Psoas muscle (tissue), 2 donors: ENCODE data around the genes CCDC190, POGK and ILDR2.

GRCh38 chr1:162860828-162861376 is at the start of gene CCDC190:
Gene CCDC190 (minus strand): TSS chr1:162861175.
- PRO-cap, 2 experiments, result no peak in any of the 2 experiments

DNA sequence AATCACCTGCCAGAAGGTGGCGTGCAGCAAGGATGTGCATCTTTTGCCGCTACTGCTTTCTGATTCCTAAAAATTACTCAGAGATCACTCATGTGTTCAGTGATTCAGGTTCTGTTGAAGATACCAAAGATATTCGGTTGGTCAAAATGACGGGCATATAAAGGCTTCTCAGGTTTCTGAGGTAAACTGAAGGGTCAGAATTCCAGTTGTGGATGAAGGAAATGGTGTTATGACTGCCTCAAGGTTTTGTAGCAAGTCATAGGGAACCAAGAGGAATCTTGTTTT is 2.7 kb downstream of the RGS4 start:
- PRO-cap, 2 experiments, result no peak in any of the 2 experiments

DNA sequence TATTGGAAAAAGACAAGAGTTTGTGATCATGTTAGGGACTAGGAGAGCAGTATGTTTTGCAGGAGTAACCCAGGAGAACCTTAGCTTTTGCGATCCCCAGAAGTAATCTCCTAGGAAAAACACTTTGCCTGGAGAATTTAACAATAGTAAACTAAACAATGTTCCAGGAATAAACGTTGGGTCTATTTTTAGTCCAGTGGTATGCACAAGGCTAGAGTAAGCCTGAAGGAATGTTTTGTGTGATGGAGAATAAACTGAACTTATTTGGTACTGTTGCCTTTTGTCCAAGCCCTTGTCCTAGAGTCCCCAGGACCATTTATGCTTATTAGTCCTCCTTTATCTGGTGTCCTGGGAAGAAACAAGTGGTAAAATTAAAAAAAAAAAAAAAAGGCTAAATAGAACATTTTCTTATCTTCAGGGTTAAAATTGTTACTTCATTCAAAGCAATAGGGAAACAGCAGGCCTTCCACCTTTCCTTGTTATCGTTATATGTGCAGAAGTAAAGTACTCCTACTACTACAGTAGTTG is 28.7 kb upstream of the RGS5 start:
- PRO-cap, 2 experiments, result no peak in any of the 2 experiments

DNA sequence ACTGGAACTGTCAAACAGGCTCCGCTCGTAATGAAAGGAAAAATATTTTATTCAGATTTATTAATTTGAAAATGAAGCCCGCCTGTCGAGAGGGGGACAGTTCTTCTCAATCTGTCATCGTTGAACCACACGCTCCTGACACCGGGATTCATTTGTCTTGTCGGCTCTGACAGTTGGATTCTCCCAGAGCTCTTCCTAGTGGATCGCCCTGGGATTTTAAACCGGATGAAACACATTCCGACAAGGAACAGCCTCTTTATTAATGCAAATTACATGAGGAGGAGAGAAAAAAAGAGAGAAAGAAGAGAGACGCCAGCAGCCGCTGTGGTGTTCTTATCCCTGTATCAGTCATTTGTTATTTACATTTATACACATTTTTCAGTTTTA is 238.2 kb upstream of the PBX1 start:
- PRO-cap, 2 experiments, result no peak in any of the 2 experiments

- PRO-cap, 2 experiments, result no peak in any of the 2 experiments
Measured at GRCh38 chr1:164459009-164459456, 100.0 kb upstream of the PBX1 start.

GRCh38 chr1:164563288-164563855 is 4.4 kb downstream of the PBX1 start:
- PRO-cap, 2 experiments, result no peak in any of the 2 experiments

- PRO-cap, 2 experiments, result no peak in any of the 2 experiments
Measured at GRCh38 chr1:164608372-164608776, 49.4 kb downstream of the PBX1 start.

DNA sequence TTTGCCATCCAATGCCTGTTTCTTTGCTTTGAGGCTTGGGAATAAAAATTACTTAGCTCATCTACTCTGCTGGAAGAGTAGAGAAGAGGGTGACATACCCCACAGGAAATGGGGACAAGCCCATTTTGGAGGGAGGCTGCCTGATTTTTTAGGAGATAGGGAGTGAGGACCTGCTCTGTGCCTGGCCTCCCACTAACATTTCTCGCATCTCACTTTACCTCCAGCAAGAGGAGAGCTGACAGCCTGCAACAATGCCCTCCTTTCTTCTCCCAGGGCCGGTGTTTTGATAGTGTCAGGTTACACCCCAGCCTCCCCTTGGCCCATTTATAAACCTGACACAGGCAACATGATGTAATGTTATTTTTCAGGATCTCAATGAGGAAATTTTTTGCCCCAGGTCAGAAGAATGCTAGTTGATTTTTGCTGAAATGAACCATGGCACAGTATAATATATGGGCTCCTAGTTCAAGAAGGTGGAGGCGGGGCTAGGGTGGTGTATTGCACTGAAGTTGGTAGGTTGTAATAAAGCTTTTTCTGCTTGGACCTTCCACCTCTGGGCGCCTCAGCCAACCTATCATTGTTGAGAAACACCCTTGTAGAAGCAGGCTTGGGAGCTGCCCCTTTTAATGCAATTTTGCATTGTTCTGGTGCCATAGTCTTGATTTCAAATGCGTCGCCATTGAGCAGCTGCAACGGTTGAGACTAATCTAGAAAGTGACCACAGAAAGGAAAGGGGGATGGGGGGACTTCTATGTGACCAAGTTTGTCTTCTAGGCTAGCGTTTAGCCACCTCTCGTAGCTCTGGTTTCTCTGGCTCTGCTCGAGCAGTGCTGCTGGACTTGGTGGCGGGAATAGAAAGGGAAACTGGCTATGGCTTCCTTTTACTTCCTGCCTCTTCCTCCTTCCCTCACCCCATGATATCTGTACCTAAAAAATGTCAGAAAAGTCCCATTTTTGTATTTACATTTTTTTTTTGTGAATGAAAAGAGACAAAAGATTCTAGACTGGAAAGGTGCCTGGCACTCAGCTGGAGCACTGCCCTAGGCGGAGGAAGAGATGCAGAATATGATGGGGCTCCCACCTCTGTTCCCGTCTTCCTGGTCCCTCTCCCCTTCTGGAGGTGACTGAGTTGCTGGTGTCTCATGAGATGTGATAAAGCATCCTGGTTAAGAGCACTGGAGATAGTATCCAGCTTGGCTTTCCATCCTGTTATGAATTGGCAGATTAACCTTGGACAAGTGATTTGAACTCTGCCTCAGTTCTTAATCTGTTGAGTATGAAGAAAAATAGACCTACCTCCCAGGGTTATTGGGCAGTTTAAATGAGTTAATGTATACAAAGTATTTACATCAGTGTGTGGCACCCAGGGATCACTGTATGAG is 53.2 kb downstream of the PBX1 start:
- PRO-cap, 2 experiments, result no peak in any of the 2 experiments

DNA sequence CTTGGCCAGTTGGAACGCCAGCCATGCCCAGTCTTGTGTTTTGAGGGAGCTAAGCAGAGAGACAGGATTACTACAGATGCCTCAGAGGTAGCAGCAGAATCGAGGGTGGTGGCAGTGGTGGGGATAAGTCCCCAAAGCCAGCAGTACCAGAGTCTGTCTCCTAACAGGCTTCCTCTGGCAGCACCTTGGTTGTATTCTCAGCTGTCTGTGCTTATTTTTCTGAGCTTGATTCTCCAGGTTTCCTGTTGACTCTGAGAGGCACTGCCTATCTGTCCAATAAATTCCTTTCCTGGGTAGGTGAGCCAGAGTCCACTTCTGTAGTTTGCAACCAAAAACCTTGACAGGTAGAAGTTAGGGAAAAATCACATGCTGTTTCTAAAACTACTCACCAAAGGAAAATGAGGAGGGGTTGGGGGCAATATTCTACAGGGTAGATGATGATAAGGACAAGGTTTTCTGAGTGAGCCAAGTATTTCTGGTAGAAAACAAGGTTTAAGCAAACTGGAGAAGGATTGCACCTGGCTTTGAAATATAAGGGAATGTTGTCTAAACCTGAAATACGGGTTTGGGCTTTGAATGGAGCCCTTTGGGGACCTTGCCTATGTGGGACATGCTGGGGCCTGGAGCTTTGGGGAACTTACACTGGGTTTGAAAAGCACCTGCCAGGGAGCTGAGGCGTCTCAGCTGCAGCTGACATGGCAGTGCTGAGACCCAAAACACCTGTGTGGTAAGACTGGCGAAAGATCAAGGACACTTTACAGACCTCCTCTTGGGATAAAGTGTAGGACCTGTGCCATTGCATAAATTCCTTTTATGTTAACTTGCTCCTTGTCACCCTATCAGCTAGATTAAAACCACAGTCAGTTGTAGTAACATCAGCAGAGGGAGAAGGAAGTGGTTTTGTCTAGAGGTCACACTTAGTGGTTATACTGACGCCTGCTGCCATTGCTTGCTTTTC is 101.0 kb downstream of the PBX1 start:
- PRO-cap, 2 experiments, result no peak in any of the 2 experiments

GRCh38 chr1:164708837-164709819 is 150.1 kb downstream of the PBX1 start:
- PRO-cap, 2 experiments, result no peak in any of the 2 experiments

DNA sequence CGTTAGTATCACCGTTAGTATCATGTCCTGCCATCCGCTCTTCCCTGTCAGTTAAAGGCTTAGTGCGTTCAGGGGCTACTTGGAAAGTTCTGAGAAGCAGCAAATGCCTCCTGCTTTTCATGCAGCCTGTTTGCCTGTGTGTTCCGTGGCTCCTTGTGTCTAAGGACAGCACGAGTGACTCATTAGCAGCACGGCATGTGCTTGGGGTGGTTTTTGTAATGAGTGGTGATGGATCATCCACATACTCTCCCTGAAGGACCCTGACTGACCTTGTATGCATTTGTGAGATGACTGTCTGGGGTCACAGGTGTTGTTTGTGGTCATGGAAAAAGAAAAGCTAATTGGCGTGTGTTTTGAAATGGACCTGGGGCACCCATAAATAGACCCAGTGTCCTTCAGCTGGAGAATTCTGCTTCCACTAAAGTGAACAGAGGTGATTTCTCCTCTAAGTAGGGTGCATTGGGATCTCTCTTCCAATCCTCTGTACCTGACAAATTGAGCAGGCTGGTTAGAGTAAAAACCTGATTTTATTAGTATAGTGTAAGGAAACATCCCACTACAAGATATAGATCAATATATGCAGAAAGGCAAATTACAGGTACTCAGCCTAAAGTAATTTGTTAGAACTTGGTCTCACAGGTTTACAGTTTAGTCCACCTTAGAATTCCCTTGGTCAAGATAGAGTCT is 222.0 kb downstream of the PBX1 start:
- PRO-cap, 2 experiments, result peak in 2 of 2 experiments; most common plus-strand start position 406 of the sequence (in 1); most common minus-strand start position 155 of the sequence (in 2)

DNA sequence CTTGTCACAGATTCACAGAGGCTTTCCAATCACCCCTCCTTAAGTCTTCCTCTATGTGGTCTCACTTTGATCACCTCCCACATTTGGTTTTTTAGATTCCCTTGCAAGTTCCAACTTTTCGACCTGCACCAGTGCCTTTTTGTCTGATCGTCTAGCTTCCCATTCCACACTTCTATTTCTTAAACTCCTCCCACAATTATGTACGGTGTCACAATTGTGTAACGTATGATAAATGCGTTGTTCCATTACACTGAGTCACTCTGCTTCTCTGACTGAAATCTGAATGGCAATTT is 320.2 kb downstream of the LMX1A start:
- PRO-cap, 2 experiments, result no peak in any of the 2 experiments

GRCh38 chr1:165352655-165353309 is 3.7 kb downstream of the LMX1A start:
- PRO-cap, 2 experiments, result no peak in any of the 2 experiments

- PRO-cap, 2 experiments, result no peak in any of the 2 experiments
Measured at GRCh38 chr1:165891153-165892074, 64.0 kb downstream of the UCK2 start.

- PRO-cap, 2 experiments, result no peak in any of the 2 experiments
Measured at GRCh38 chr1:165892301-165893037, 65.1 kb downstream of the UCK2 start.

DNA sequence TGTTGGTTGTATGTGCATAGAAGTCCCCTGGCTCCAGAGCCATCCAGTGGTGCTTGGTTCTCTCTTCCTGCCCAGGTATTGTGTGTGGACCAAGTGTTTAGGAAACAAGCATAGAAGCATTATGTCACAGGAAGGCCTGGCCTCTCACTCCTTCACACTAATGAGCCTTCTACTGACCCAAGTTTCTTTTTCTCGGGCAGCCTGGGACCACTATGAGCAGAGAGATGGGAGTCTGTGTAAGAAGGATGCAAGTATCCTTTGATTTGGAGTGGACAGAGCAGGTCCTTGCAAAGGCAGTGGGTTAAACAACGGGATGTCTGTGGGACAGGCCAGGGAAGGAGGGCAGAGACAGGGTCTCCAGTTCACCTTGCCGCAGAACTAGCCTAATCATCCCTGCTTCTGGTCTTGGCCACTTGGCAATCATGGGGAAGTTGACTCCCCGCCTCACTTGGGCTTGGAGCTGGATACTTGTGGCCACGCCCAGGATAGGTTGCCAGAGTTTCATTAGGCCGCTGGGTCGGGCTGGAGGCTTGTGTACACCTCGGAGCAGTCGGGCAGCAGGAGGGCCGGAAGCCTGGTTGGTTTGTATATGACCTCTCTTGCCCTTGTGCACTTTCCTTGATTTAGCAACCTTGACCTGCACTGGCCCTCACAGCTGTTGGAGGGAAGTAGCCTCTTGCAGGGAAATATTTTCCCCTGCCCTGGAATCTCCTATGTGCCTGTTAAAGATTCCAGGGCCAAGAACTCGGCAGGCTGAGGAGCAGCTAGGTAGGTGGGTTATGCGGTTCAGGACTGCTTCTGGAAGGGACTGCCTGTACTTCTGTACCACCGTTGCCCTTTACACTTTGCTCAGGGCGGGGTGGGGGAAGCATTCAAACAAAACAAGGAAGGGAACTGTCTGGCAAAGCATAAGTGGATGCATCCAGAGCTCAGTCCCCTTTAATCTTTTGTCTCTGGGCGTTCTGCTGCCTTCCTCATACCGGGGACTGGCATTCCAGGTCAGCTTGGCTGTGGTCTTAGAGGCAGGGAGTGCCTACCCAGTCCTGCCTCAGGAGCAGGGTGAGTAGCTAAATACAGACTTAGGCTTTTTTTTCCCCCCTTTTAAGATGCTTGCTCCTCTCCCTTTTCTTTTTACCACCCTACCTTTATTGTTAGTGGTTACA is 83.4 kb downstream of the UCK2 start:
- PRO-cap, 2 experiments, result no peak in any of the 2 experiments

- PRO-cap, 2 experiments, result no peak in any of the 2 experiments
Measured at GRCh38 chr1:165914692-165915071, 87.3 kb downstream of the UCK2 start.

DNA sequence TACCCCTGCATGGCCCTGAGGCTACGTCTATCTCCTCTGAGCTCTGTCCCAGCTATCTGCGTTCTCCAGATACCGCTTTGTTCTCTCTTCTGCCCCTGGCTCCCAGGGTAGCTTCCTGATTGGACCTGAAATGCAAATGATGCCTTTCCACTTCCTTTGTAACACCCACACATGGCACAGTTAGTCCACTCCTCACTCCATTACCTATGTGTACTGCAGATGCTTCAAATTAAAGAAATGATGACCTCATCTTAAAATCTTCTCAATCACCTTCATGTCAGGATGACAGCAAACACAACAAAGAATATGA is 138.6 kb upstream of the POGK start:
- PRO-cap, 2 experiments, result no peak in any of the 2 experiments

DNA sequence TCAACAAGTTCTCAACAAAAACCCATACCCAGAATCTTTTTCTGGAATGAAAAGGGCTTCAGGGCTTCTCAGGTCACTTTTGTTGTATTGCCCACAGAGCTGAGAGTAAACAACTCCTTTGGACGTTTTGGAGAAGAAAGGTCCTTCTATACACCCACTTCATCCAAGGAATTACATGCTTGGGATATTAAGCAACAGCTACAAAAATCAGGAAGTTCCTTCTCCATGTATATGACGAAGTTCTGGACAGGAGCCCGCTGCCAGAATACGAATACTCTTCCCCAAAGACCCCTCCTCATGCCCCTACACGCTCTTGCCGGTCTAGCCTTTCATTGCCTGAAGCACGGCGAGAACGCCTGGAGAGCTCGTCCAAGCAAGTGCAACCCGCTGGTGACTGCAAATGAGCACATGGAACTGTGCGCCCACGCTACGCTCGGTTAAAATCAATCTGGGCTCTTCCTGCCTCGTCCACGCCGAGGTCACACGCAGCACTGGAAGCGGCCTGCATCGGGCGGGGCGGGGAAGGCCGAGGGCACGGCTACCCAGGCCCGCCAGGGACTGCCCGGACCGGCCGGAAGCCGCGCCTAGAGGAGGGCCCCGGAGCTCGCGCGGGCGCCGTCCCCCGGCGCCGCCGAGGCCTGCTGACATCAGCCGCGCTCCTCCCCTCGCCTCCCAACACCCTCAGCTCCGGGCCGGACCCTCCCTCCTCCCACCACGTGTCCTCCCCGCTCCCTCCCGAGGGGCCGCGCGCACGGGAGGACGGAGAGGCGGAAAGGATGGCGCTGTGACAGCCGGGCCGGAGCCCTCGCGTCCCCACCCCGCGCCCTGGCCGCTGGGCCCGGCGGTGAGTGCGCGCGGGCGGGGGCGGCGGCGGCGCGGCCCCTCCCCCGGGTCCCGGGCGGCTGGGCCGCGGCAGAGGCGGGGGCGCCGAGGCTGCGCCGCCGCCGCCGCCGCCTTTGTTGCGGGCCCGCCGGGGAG is at the start of gene POGK:
TSS of gene POGK (plus strand) at position 715 of the 978 bp plus-strand sequence.
- PRO-cap, 2 experiments, result peak in 2 of 2 experiments; most common plus-strand start position 738 of the sequence (in 1); most common minus-strand start position 560 of the sequence (in 2)

GRCh38 chr1:166975254-166976141 is at the start of gene ILDR2:
Gene ILDR2 (minus strand): TSS chr1:166975540.
- PRO-cap, 2 experiments, result no peak in any of the 2 experiments